Peyer's patch (tissue), 4 donors: ENCODE measurements around the genes FOSL1 and CD248.

- PRO-cap: no peak
- RAMPAGE, long total RNA, 4 experiments: start-site peak on the plus strand in 2 of 4 experiments, at chr11:65582312-65582727 at its widest, 6 to 25 reads per replicate
Observed at GRCh38 chr11:65582241-65582863, 6.5 kb downstream of the EHBP1L1 start.

DNA sequence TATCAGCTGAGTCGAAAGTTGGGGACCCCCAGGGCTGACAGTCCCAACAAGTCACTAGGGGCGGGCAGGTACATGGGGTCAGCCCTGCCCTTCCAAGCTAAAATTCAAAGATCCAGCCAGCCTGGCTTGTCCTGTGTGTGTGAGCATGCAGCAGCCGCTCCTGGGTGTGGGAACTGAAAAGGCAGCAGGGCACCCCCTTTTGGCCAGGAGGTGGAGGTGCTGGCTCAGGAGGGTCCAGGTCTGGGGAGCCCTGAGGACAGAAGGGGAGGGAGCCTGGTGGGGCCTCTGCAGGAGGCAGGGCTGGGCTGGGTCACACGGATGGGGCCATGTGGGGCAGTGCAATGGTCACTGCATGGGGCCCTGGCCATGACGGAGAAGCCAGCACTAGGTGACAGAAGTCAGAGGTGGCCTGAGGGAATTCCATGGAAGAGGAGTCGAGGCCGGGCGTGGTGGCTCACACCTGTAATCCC lies 6.9 kb downstream of the KCNK7 start:
- PRO-cap: no peak
- RAMPAGE, long total RNA, 4 experiments: no peak in any of the 4 experiments

DNA sequence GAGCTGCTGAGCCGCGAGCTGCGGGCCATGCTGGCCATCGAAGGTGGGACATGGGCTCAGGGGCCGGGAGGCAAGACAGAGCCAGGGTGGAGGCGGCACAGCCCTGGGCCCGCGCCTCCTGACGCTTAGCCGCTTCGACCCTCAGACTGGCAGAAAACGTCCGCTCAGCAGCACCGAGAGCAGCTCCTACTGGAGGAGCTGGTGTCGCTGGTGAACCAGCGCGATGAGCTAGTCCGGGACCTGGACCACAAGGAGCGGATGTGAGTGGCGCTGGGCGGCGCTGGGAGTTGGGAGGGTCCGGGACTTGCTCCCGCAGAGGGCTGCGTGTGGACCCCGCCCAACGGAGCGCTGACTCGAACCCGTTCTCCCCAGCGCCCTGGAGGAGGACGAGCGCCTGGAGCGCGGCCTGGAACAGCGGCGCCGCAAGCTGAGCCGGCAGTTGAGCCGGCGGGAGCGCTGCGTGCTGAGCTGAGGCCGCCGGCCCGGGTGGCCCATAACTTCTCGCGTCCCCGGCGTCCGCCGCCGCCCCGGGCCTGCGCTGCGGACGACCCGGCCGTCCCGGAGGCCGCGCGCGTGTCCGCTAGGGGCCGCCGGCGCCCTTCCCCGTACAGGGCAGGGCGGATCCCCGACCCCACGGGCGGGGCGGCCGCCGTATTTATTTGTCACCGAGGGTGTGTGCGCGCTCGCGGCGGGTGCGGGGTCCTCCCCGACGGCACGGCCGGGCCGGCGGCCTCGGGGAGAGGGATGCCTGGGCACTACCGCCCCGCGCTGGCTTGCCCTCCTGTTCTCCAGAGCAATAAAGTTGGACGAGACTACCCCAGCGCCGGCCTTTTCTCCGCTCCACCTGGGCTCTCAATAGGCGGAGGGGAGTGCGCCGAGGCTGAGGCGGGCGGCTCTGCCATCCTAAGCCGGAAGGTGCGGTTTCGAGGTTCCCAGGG lies 3.5 kb downstream of the KCNK7 start:
- PRO-cap: bidirectional peak, plus-strand start at position 682 of the sequence, minus-strand start at position 579 of the sequence
- RAMPAGE, long total RNA, 4 experiments: no peak in any of the 4 experiments

- PRO-cap: bidirectional peak, plus-strand start at chr11:65653054, minus-strand start at chr11:65652958
- RAMPAGE, long total RNA, 4 experiments: no peak in any of the 4 experiments
Observed at GRCh38 chr11:65652788-65653862, 9.6 kb downstream of the RELA start.

DNA sequence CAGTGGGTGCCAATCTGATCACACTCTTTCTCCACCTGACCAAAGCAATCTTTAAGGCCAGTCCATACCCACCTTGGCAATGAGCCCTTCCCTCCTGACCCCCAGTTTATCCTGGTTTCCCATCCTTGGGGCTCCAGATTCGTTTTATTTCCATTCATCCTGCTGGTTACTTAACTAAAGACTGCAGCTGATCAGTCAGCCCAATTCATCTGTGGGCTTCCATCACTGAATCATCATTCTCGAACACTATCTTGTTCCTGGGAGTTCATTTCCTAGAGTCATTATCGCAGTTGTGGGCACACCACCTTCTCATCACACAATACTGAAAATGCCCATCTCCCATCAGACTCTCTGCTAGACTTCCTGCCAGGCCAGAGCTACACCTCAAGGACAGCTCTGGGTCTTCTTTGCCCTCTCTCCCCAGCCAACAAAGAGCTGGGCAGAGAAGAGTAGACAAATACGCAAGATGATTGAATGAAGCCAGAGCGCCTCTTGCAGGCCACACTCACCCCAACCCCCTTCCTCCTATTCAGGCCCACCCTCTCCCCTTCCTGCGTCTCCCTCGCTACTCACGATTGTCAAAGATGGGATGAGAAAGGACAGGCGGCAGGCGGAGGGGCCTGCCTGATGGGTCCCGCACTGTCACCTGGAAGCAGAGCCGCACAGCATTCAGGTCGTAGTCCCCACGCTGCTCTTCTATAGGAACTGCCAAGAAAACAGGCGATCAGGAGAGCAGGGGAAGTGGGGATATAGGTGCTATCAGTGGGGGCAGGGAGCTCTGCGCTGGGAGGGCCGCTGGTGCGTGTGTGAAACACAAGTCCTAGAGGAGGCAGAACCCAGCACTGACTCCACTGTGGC lies 3.4 kb downstream of the RELA start:
- PRO-cap: no peak
- RAMPAGE, long total RNA, 4 experiments: no peak in any of the 4 experiments

DNA sequence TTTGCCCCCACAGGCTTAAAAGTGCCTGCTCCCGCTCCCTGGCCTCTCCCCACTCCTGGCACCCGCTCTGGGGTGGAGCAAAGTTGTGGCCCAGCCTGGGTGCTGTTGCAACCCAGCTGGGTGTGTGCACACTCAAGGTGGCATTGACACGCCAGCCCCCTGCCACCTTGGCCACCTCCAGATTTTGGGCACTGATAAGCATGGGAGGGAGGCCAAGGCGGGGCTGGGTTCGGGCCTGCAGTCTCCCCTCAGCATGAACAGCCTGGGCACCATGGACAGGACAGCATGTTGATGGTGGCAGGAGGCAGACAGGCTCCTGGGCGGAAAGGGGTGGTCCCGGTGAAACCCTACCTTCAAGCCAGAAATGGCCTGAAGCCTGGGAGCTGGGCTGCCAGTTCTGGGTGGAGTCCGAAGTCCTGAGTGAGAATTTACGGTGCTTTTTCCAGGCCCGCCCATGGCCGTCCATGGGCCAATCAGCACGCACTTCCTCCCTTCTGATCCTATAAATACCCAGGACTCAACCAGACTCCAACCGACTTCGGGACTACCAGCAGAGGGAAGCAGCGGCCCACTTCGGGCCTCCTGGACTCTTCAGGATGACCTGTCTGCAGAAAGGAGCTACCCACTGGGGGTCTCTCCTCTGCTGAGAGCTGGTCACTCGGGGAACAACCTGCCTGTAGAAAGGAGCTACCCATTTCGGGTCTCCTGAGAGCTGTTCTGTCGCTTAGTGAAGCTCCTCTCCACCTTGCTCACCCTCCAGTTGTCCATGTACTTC lies 23.7 kb upstream of the RNASEH2C start:
- PRO-cap: unidirectional peak, plus-strand start at position 531 of the sequence
- RAMPAGE, long total RNA, 4 experiments: no peak in any of the 4 experiments

- PRO-cap: no peak
- RAMPAGE, long total RNA, 4 experiments: no peak in any of the 4 experiments
Observed at GRCh38 chr11:65896351-65897256, 3.6 kb downstream of the FOSL1 start.

- PRO-cap: no peak
- RAMPAGE, long total RNA, 4 experiments: no peak in any of the 4 experiments
Observed at GRCh38 chr11:65898606-65899041, 1.6 kb downstream of the FOSL1 start.

DNA sequence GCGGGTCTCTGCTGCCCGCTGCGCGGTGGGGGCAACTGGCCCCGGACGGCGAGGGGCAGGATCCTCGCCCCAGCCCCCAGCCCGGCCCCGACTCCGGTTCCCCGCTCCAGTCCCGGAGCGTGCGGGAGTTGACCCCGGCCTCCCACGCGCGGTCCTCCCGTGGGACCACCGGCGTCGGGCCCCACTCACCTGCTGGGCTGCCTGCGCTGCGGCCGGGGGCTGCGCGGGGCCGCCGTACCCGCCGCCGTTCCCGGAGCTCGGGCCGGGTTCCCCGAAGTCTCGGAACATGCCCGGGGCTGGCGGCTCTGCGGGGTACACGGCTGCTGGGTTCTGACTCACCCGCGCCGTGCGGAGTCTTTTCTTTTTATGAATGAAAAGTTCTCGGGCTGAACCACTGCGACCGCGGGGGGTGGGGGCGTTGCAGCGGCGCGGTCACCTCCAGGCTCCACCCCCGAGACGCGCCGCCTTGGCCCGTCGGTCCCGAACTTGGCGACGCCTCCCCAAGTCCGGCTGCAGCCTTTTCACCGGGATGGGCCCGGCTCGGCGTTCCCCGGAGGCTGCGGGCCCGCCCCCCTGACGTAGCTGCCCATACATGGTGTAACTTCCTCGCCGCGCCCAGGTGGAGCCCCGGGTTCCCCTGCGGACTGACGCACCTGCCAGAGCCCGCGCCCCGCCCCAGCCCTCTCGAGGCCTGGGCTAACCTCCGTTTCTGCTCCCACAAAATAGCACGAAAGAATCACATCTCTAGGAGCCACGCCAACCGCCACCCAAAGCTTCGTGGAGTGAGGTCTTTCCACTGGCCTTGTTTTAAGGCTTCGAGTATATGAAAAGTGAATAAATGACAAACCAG lies at the start of gene FOSL1:
Gene FOSL1, minus strand, starts transcription at position 337 of the 850 bp plus-strand sequence.
- PRO-cap: bidirectional peak, plus-strand start at position 630 of the sequence, minus-strand start at position 332 of the sequence
- RAMPAGE, long total RNA, 4 experiments: no peak in any of the 4 experiments

DNA sequence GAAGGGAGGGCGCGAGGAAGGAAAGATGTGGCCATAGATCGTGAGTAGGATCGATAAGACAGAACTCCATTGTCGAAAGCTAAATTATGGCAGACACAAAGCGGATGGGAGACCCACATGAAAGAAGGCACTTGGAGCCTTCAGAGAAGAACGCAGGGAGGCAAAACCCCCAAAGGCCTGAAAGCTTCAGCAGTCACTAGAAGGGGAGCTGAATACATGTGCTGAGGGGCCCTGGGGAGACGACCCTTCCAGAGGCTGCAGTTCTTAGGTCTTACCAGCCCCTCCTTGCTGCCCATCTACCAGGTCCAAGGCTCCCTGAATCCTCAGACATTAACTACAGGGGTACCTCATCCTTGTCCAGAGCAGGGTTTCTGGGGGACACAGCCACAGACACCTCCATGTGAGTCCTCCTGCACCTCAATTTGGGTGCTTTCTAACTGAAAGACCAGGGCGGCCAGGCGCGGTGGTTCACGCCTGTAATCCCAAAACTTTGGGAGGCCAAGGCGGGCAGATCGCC lies 13.8 kb downstream of the EIF1AD start:
- PRO-cap: no peak
- RAMPAGE, long total RNA, 4 experiments: no peak in any of the 4 experiments

DNA sequence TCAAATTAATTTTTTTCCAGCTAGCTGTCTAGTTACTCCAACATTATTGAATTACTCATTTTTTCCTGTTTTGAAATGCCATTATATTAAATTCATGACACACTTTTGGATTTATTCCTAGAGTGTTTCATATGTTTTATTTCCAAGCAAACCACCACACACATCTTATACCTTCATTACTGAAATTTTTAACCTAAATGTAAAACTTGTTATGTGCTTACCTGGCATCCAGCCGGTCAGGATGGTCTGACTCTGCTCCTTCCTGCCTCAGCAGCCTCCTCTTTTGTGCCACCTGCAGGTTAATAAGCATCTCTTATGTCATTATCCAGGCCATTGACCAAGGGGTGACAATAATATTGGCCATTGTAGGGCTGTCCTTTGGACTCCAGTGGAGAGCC lies 67.3 kb downstream of the PACS1 start:
- PRO-cap: no peak
- RAMPAGE, long total RNA, 4 experiments: no peak in any of the 4 experiments

- PRO-cap: bidirectional peak, plus-strand start at chr11:66312422, minus-strand start at chr11:66312145; bidirectional peak, plus-strand start at chr11:66312956, minus-strand start at chr11:66312662
- RAMPAGE, long total RNA, 4 experiments: no peak in any of the 4 experiments
Observed at GRCh38 chr11:66311827-66312752, 4.8 kb downstream of the CD248 start.

- PRO-cap: bidirectional peak, plus-strand start at chr11:66317230, minus-strand start at chr11:66317044
- RAMPAGE, long total RNA, 4 experiments: no peak in any of the 4 experiments
Observed at GRCh38 chr11:66316941-66317717, at the start of gene CD248. CD248 (minus strand) TSS chr11:66317044.

DNA sequence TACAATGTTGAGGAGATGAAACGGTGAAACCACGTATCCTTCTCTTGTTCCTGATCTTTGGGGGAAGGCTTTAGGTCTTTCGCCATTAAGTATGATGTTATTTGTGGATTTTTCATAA lies 3.7 kb upstream of the B4GAT1 start:
- PRO-cap: no peak
- RAMPAGE, long total RNA, 4 experiments: no peak in any of the 4 experiments

DNA sequence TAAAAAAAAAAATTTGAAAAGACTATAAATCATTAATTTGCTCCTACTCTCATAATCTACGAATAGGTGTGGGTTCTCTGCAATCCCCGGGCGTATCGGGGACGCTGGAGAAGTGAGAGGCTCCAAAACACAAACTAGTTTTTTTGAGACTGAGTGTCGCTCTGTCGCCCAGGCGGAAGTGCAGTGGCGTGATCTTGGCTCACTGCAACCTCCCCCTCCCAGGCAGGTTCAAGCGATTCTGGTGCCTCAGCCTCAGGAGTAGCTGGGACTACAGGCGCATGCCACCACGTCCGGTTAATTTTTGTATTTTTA lies 707 bp upstream of the SLC29A2 start:
- PRO-cap: unidirectional peak, minus-strand start at position 114 of the sequence
- RAMPAGE, long total RNA, 4 experiments: no peak in any of the 4 experiments

DNA sequence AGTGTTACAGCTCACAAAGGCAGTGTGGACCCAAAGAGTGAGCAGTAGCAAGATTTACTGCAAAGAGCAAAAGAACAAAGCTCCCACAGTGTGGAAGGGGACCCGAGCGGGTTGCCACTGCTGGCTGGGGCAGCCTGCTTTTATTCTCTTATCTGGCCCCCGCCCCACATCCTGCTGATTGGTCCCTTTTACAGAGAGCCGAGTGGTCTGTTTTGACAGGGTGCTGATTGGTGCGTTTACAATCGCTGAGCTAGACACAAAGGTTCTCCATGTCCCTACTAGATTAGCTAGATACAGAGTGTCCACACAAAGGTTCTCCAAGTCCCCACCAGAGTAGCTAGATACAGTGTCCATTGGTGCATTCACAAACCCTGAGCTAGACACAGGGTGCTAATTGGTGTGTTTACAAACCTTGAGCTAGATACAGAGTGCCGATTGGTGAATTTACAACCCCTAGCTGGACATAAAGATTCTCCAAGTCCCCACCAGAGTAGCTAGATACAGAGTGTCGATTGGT lies 1.5 kb upstream of the MRPL11 start:
- PRO-cap: no peak
- RAMPAGE, long total RNA, 4 experiments: no peak in any of the 4 experiments

- PRO-cap: no peak
- RAMPAGE, long total RNA, 4 experiments: no peak in any of the 4 experiments
Observed at GRCh38 chr11:66725591-66726176, 3.3 kb downstream of the SPTBN2 start.

DNA sequence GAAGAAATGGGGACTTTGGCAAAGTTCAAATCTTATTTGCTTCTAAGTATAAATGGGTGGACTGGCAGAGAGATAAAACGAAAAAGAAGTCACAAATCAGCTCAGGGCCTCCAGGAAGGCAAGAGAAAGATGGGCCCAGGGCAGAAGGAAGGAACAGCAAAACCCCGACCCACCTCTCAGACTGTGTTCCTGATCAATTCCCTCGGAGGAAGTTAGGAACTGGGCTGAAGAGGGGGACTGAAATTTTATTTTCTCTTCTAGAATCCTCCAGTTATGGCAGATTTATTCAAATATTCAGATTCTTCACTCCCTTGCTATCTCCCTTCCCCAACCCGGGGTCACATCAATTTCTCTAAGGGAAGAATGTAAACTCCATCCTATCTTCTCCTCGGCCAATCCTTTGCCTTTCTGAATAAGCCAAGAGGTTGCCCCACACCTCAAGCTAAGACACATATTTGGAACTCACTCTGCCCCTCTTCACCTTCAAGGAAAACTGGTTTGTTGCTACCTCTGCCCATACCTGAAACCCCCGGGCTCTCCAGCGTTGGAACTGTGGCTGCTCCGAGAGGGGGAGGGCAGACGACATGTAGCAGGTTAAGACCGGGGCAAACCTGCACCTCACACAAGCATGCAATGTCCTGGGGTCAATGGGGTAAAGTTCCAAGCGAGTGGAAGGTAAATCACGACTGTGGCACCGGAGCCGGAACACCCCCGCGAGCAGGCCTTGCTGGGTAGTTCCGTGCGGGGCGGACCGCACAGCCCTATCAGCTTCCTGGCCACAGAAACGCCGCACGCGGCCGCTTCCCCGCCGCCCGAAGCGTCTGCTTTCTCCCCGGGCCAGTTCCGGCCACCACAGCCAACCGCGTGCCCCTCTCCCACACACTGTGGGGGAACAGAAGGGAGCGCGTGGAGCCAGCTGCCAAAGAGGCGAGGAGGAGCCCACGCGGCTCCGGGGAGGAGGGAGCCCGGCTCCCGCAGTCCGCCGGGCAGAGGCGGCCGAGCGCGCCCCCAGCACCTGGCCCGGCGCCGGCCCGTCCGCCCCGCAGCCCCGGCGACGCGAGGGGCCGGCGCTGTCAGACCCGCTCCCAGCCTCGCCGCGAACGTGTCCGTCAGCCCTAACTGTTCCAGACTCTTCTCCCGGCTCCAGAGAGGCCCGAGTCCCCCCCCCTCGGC lies 1.8 kb downstream of the SPTBN2 start:
- PRO-cap: no peak
- RAMPAGE, long total RNA, 4 experiments: no peak in any of the 4 experiments

- PRO-cap: no peak
- RAMPAGE, long total RNA, 4 experiments: no peak in any of the 4 experiments
Observed at GRCh38 chr11:66727957-66728714, 880 bp downstream of the SPTBN2 start.

- PRO-cap: no peak
- RAMPAGE, long total RNA, 4 experiments: no peak in any of the 4 experiments
Observed at GRCh38 chr11:66844852-66845759, 1.9 kb downstream of the RCE1 start.